Measurements from ENCODE around the gene EIF4EBP2.

DNA sequence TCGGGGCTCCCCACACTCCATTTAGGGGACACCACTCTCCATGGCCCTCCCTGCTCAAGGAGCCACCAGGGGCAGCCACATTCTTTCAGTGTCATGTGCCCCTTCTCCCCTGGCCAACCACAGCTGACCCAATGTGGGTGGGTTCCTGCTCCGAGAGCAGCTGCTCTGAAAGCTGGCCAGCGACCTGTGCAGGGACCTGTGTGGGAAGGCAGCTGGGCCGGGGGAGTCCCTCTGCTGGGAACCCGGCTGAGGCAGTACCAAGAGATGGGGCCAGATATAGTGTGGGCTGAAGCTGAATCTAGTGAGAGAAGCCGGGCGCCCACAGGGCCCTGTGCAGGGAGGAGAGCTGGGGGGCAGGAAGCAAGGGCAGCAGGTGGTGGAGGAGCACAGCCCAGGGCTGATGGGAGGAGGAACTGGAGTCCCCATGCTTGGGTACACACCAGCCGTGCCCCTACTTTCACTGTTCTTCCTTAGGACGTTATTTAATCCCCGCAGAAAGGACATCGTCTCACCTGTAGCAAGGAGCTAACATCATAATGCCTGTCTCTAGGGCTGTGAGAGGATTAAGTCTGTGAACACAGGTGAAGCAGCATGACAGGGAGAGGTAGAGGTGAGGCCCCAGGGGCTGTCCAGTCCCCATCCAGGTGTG lies 40.7 kb upstream of the NPFFR1 start:
- RRBS: 94% methylated on average over 2 of the region's 11 CpGs

DNA sequence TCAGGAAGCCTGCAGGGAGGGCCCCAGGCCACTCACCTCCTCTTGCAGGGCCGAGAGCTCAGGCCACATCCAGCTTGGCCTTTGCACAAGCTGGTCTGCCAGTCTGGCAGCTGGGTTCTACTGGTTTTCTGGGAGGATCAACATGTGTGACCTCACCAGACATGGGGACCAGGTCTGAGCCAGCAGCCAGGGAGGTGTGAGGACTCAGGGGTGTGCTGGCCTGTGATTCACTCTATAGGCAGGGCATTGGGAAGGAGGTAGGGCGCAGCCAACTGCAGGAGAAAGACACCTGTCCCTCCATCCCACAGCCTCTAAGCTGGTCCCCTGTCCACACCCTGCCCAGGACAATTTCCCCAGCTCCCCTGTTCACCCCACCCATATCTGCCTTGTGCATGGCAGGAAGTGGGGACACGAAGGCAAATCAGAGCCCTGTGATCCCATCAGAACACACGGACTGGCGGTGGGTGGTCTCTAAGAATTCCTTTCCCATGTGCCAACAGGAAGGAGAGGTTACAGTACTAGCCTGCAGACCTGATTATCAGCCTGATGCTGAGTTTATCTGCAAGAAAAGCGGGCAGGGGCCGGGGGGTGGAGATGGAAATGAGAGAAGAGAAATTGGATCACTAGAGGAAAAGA lies 5.6 kb downstream of the LRRC20 start:
- RRBS: no CpG with 5 or more reads among the region's 7 CpGs

- RRBS: 2% methylated on average over 39 of the region's 79 CpGs
Measured at GRCh38 chr10:70404091-70404647, at the start of gene EIF4EBP2. EIF4EBP2 (plus strand) TSS chr10:70404145.

DNA sequence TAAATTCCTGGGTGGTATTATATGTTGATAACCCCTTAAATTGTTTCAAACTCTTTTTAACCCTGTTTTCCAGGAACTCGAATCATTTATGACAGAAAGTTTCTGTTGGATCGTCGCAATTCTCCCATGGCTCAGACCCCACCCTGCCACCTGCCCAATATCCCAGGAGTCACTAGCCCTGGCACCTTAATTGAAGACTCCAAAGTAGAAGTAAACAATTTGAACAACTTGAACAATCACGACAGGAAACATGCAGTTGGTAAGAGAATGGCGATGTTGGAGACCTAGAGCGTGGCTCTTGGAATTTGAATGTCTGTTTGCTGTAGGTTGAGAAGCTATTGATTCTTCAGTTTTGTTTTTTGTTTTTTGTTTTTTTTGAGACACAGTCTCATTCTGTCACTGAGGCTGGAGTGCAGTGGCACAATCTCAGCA lies 15.9 kb downstream of the EIF4EBP2 start:
- RRBS: no CpG with 5 or more reads among the region's 6 CpGs

DNA sequence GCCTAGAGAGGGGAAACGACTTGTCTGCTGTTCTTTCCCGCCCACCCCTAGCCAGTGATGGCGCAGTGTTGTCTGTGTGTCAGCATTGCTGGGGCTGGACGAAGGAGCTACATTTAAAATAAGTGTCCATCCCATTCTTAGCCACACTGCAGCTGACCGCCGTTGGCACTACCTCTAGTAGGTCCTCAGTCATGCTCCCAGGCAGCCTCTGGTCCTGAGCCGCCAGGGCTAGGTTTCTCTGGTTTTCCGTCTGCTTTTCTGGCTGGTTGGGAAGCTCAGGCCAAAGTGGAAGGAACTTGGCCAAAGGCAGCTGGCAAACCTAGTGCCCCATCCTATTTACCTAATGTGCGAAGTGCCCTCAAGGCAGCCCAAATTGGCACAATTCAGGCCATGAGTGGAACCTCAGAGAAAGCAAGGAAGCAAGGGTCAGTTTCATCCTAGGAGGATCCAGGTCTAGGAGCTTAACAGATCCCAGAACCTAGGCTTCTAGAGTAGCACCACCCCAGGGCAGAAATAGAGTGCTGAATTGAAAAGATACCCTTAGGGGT lies 1.8 kb downstream of the PCBD1 start:
- RRBS: no CpG with 5 or more reads among the region's 9 CpGs

GRCh38 chr10:70985762-70985961 lies 97.3 kb upstream of the PCBD1 start:
- RRBS: no CpG with 5 or more reads among the region's 3 CpGs

DNA sequence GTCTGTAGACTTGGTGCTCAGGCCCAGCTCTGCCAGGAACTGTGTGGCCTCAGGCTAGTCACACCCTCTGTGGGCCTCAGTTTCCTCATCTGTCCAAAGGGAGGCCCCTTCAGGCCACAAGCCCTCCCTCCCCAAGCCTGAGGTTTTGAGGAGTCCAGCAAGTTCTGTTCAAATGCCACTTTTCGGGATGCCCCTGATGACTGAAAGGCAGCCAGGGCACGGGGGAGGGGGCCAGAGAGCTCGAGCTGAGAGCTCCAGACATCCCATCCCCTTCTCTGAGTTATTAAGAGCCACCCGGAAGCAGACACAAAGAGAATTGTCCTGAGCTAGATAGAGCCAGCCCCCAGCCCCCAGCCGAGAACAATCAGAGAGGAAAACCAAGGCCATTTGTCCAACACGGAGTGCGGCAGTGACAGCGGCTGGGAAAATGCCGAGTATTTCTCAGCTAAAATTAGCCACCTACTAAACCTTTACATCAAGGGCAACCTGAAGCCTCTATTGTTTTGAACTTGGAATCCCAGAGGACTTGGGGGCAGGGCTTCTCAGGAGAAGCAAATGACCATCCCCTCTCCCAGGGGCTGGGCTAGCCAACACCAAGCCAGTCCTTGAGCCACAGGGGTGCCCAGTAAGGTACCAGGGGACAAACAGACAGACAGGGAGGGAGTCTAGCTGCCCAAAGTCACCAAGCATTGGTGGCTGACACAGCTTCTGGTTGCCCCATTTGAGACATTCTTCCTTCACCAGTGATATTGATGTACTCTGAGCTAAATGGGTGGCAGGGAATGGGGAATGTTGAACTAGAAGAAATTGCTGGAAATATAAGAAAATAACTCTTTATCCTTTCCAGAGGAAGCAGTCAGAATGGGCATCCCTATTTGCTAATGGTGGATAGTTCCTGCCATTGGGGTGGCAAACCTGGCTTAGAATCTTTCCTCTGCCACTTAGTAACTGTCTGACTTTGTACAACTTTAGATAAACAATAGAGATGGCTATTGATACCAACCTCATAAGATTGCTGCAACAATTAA lies 51.2 kb downstream of the UNC5B start:
- RRBS: no CpG with 5 or more reads among the region's 9 CpGs

GRCh38 chr10:71265881-71266940 lies 52.8 kb upstream of the SLC29A3 start:
- RRBS: no CpG with 5 or more reads among the region's 21 CpGs

DNA sequence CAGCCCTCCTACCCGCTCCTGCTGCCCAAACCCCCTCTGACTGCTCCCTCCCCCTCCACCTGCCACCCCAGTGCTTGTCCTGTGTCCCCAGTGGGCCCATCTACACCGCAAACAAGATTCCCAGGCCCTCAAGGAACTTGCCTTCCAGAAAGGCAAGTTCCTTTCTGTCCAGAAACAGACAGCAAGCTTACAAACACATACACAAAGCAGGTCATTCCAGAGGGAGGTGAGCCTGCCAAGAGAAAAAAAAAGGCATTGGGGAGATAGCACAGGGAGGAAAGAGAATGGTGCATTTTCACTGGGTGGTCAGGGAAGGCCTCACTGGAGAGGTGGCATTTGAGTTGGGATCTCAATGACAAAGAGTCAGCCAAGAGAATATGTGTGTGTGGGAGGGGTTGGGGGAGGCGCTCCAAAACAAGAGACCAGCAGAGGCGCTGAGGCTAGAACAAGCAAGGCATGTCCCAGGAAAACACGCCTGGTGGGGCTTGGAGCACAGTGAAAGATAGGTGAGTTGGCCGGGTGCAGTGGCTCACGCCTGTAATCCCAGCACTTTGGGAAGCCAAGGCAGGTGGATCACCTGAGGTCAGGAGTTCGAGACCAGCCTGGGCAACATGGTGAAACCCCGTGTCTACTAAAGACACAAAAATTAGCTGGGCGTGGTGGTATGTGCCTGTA lies 49.4 kb upstream of the SLC29A3 start:
- RRBS: no CpG with 5 or more reads among the region's 10 CpGs

- RRBS: no CpG with 5 or more reads among the region's 23 CpGs
Measured at GRCh38 chr10:71291272-71292183, 27.5 kb upstream of the SLC29A3 start.

GRCh38 chr10:71345041-71345487 lies 26.0 kb downstream of the SLC29A3 start:
- RRBS: no CpG with 5 or more reads among the region's 3 CpGs

- RRBS: no CpG with 5 or more reads among the region's 6 CpGs
Measured at GRCh38 chr10:71358370-71358758, 38.4 kb upstream of the CDH23 start.

DNA sequence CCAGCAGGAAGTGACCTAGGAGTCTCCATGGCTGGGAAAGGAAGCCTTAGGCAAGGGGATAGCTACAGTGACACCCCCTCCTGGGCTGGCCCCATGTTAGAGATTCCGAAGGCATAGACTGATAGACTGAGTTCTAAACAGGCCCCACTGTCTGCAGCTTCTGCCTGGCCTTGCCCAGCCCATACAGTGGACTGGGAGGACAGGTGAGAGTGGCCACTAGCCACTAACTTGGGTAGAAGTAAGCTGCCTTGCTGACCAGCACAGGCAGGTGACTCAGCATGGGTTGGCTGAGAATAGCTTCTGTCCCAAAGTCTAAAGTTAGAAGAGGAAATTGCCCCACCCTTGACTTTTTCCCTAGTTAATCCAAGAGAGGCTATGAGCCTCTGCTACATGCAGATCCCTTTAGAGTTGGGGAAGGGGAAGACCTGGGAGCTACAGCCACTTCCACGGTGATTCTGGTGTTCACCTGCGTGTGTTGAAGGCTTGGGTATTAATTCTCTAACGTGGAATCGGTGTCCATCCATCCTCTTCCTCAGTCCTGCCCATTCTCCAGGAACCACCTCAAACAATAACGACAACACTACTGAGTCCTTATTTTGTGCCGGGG lies 106.1 kb downstream of the C10orf105 start:
- RRBS: no CpG with 5 or more reads among the region's 7 CpGs

DNA sequence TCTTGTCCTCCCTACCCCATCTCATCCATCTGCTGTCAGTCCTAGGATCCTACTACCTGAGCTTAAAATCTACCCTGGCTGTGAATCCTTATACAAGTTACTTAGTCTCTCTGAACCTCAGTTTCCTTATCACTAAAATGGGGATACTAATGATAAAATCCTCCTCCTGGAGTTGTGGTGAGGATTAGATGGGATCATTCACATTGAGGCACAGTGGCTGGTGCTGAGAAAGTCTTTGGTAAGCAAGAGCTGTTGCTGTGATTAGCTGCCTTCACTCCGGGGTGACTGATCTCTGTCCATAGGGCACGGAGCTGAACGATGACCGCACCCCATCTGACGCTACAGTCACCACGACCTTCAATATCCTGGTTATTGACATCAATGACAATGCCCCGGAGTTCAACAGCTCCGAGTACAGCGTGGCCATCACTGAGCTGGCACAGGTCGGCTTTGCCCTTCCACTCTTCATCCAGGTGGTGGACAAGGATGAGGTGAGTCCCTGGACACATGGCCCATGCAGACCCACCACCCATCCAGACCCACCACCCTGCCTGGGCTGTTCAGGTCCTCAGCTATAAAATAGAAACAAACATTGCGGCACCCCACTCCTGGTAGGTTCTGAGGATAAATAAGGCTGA lies 102.6 kb downstream of the C10orf105 start:
- RRBS: 94% methylated on average over 2 of the region's 11 CpGs

- RRBS: no CpG with 5 or more reads among the region's 24 CpGs
Measured at GRCh38 chr10:71621611-71622944, 97.5 kb downstream of the C10orf105 start.

GRCh38 chr10:71683176-71683762 lies 36.3 kb downstream of the C10orf105 start:
- RRBS: no CpG with 5 or more reads among the region's 14 CpGs

- RRBS: no CpG with 5 or more reads among the region's 15 CpGs
Measured at GRCh38 chr10:71756236-71757288, 16.8 kb downstream of the VSIR start.

- RRBS: 21% methylated on average over 2 of the region's 8 CpGs
Measured at GRCh38 chr10:71774206-71774769, 968 bp upstream of the VSIR start.

GRCh38 chr10:71816126-71817079 lies 34.6 kb downstream of the PSAP start:
- RRBS: no CpG with 5 or more reads among the region's 14 CpGs

Data from epidermal melanocyte (primary cell).